OVCAR3 (cell line): ENCODE results near the genes P2RX1, ANKFY1 and ZMYND15.

- RRBS: no CpG with 5 or more reads among the region's 6 CpGs
These were observed 2.8 kb downstream of the P2RX1 start for GRCh38 chr17:3913435-3913880.

- RRBS: 94% methylated on average over 2 of the region's 16 CpGs
These were observed at the start of gene P2RX1 for GRCh38 chr17:3916281-3916966. Gene P2RX1 (minus strand): TSS chr17:3916465.

- RRBS: 92% methylated on average over 2 of the region's 19 CpGs
These were observed 12.9 kb upstream of the P2RX1 start for GRCh38 chr17:3928966-3929692.

- RRBS: no CpG with 5 or more reads among the region's 18 CpGs
These were observed 10.7 kb downstream of the ATP2A3 start for GRCh38 chr17:3953489-3953982.

DNA sequence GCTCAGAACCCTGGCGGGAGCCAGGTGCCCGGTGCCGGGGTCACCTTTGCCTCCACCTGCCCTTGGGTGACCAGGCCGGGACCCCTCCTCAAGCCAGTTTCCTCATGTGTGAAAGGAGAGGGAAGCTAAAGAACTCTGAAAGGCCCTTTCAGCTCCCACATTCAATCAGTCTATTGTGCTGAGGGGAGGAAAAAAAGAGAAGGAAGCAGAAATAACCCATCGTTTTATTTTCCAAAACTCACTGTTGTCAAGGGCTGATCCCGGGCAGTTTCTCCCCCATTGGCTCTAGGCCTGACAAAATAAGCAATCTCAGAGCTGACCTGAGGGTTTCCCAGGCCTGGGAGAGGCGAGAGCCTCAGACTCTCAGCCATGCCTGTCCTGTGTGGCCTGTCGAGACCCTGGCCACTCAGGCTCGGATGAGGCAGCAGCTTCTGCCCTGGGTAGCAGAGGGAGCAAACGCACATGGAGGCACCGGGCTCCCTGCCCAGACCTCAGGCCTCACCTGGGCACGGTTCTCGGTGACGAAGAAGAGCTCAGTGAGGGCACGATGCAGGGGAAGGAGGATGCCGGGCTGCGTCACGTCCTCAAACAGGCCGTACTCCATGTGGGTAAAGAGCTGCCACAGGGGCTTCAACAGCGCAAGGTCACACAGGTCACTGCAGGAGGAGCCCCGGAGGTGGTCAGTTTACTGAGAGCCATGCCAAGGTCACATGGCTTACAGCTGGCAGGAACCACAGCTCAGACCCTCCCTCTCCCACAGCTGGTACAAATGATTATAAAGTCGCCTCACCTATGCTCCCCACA lies 45.1 kb upstream of the ATP2A3 start:
- RRBS: 94% methylated on average over 8 of the region's 22 CpGs

DNA sequence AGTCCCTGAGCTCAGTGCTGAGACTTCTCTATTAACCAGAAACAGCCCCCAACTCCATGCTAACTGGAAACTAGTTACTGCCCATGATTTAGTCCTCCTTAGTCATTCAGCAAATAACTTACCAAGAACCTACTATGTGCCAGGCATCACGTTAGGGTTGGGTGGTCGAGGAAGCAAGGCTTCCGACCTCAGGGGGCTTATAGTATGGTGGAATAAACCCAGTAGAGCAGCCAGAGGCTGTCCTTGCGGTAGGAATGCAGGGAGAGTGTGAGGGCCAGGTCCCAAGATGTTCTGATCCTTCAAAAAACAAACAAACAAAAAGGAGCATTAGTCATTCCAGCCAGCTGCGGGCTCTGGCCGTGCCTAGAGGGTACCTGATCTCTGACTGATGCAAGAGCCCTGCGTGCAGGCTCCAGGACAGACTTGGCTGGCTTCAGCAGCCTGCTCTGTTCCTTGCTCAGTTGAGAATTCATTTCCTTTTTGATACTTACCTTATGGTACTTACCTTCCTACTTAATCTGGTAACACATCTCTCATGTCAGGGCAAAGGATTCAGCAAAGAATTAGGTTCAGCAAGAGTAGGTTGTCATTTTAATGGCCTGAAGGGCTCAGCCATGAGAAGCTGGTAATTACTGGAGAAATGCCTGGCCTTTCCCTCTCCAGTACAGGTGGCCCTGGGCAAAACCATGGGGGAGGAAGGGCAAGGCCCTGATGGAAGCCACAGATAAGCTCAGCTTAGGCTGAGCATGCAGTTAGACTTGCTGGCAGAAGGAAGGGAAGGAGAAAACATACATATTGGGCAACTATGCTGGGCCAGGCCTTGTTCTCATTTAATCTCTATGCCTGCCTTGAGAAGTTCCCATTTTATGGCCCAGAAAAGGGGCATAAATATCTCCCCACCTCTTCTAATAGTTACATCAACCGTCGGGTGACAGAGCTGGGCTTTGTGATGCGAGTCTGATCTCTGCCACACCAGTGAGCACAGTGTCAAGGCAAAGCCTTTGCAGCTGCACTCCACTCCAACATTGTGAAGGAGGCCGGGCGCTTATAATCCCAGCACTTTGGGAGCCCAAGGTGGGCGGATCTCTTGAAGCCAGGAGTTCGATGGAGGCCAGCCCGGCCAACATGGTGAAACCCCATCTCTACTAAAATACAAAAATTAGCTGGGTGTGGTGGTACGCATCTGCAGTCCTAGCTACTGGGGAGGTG lies 18.5 kb downstream of the CYB5D2 start:
- RRBS: no CpG with 5 or more reads among the region's 16 CpGs

DNA sequence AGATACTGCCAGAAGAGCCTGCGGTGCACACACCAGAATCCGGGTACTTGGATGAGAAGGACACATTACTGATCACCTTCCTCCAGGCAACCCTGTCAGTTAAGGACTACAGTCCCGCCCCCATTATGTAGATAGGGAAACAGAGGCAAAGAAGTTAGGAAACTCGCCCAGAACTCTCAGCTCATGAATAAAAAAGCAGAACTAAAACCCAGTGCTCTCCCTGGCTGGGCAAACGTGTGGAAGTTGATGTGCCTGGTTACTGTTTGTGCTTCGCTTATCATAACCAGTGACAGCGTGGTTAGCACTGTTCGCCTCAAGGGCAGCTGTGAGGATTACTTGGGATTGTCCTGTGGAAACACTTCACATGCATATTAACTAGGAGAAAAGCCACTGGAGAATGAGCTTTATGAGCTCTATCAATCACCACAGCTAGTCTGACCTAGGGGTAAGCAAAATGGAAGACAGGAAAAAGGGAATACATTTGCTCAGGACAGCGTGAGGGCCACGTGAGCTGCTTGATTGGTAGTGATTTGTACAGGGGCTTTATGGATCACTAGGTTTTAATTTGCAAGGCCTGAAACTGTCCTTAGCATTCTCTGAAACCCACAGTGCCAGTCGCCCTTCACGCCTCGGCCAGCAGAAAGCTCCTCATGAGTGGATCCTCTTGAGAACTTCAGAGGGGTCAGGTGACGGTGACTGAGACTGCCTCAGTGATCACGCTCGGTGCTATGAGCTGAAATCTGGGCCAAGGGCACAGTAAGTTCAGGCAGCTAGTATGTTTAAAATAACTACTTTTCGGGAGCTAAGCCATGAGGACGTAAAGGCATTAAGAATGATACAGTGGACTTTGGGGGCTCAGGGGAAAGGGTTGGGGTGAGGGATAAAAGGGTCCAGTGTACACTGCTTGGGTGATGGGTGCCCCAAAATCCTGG lies 20.0 kb downstream of the CYB5D2 start:
- RRBS: 95% methylated on average over 2 of the region's 18 CpGs

DNA sequence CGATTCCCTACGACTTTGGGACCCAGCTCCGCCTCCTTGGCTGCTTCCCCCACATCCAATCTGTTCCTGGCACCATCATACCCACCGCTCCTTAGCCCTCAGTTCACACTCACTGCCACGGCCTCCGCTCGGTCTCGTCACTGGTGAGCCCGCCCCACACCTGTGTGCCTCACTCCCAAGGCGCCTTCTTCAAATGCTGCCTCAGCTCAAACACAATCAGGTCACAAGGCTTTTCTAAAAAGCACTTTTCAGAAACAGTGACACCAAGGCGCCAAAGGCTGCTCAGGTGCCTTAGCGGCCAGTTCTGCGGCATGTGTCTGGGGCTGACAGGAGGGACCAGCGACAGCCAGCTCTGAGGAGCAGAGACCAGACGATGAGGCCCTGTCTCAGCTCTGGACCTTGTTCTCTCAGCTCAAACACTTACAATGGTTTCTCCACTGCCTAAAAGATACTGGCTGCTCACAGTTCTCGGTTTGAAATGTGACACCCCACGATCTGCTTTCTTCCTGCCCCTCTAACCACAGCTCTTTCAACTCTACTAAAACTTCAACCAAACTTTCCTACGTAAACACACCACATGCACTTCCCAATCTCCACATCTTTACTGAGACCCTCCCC lies 33.1 kb downstream of the CYB5D2 start:
- RRBS: no CpG with 5 or more reads among the region's 18 CpGs

- RRBS: no CpG with 5 or more reads among the region's 5 CpGs
These were observed 59.2 kb downstream of the ANKFY1 start for GRCh38 chr17:4204544-4205047.

- RRBS: 4% methylated on average over 44 of the region's 91 CpGs
These were observed at the start of gene ANKFY1 for GRCh38 chr17:4263151-4264407. Gene ANKFY1 (minus strand): TSS chr17:4263979.

- RRBS: no CpG with 5 or more reads among the region's 9 CpGs
These were observed 6.2 kb upstream of the ANKFY1 start for GRCh38 chr17:4269652-4270610.

DNA sequence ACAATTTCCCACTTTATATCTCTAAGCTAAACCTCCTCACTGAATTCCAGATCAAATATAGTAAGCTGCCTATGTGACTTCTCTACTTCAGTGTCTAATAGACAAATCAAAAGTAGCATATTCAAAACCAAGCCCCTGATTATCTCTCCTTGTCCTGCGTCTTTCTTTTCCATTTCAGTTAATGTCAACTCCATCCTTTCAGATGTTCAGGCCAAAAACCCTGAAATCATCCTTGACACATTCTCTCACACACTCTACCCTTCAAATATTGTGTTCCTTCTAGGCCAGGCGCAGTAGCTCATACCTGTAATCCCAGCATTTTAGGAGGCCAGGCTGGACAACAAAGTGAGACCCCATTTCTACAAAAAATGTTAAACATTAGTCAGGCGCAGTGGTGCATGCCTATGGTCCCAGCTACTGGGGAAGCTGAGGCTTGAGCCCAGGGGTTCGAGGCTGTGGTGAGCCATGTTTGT lies 24.4 kb downstream of the UBE2G1 start:
- RRBS: no CpG with 5 or more reads among the region's 4 CpGs

DNA sequence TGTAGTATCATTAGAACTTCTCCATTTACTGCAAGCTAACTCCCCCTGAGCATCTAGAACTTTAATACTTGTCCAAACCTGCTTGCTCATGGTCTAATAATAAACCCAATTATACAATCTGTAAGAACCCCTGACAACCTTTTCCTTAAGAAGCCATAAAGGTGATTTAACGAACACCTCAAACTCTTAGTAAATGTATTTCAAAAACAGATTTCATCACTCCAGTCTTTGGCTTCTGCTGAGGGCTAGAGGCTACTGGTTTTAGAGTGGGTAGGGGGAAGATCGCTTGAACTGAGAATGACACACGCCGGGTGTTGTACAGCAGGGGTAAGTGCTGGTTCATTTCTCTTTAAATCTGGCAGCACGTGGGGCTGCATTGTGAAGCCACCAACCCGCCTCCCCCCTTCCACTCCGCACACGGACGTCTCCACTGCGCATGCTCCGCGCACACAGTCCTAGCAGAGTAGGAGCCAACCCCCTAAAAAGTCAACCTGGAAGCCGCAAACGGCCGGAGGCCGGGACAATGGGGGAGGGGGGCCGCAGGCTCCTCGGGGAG lies 1.5 kb downstream of the UBE2G1 start:
- RRBS: 8% methylated on average over 3 of the region's 18 CpGs

DNA sequence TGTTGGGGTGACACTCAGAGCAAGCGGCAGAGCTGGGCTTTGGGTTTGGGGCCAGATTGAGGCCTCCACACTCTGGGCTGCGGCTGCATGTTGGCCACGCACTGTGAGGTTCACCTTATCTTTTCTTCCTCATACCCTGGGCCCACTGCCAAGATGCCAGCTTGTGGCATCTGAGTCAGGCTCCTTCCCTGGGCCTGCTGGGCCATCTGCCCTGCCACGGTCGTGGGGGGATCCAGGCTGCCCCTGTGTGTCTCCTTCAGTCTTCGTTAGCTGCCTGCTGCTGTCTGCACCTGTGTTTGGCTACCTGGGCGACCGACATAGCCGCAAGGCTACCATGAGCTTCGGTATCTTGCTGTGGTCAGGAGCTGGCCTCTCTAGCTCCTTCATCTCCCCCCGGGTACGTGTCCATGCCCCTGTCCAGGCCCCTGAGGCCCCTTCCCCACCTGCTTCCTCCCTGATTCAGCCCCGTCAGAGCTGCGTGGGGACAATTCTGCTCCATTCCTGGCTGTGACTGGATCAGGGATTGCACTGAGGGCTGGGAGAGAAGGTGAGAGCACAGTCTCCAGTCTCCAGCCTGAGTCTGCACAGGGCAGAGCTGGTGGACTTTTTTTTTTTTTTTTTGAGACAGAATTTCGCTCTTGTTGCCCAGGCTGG lies 11.2 kb downstream of the SPNS3 start:
- RRBS: no CpG with 5 or more reads among the region's 15 CpGs

- RRBS: no CpG with 5 or more reads among the region's 11 CpGs
These were observed 3.5 kb downstream of the SMTNL2 start for GRCh38 chr17:4587732-4588251.

- RRBS: no CpG with 5 or more reads among the region's 21 CpGs
These were observed 24.5 kb downstream of the ALOX15 start for GRCh38 chr17:4616811-4617532.

DNA sequence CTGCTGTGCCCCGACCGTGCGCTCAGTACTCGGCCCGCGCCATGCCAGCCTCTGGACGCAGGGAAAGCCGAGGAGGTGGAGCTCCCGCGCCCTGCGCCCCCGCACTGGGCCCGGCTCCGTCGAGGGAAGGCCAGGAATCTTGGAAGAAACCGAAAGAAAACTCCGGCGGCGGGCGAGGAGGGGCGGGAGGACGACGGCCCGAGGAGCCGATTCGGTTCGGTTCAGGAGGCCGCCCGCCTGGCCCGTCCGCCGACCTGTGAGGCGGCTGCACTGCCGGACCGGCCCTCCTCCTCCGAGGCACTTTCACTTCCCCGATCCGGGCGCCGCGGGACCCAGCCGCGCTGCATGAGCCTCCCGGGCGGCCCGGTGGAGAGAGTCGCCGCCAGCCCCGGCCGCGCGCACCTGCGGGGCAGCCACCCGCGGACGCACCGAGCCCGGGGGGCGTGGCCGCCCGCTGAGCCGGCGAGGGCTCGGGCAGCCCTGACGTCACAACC lies at the start of gene ZMYND15:
ZMYND15 (plus strand) TSS at position 335 of the 494 bp plus-strand sequence.
- RRBS: 3% methylated on average over 31 of the region's 65 CpGs

- RRBS: no CpG with 5 or more reads among the region's 10 CpGs
These were observed 1.0 kb upstream of the TM4SF5 start for GRCh38 chr17:4770673-4771083.

DNA sequence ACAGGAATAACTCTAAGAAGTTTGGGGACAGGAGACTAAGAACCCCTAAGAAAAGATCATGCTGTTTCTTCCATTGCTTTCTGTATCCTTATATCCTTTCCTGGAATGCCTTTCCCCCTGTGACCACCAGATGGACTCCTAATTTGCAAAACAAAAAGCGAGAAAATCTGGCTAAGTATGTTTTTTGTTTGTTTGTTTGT lies 1.1 kb upstream of the VMO1 start:
- RRBS: no CpG with 5 or more reads among the region's 1 CpG

DNA sequence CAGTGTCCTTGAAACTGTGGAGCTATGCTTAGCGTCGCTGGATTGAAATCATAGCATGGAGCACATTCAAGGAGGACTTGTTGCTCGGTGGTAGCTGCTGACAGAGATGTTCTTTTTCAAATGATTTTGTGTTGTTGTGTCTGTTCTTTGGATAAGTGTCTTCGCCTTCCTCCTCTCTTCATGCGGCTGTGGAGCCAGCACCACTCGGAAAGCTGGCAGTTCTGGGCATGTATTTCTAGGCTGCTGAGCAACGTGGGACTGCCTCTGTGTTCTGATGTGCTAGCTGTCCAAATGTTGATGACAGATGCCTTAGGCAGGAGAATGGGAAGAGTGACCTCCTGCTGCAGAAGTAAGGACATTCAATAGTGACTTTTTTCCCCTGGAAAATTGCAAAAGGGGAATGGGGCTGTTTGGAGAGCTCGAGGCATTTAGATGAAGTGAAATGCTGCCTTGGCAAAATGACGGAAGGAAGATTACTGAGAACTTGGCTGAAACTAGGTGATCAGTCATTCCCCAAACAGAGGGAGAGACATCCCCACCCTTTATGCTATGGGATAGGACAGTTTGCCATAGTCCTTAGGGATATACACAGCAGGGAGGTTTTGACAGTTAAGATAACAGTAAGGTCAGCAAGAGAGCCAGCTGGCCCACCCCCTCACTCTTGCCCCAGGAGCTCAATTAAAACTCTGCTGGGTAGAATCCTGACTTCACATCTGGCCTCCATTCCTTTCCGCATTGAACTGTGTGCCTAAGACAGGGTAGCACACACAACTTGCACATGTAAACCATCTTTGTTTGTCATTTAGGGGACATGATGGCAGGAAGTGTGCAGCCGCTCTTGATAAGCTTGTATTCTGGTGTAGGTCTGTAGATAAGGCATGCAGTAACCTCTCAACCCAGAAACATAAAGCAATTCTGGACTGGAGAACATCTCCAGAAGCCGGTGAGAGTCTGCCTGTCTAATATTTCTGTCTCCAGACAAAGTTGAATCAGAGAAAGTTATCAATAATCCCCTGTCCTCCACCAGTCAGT lies 4.9 kb downstream of the MINK1 start:
- RRBS: no CpG with 5 or more reads among the region's 12 CpGs